M059J (cell line): ENCODE results near the genes NXF3 and TCEAL1.

- RAMPAGE, long total RNA: no peak
Observed at GRCh38 chrX:97617018-97617488, 733.3 kb downstream of the RPA4 start.

DNA sequence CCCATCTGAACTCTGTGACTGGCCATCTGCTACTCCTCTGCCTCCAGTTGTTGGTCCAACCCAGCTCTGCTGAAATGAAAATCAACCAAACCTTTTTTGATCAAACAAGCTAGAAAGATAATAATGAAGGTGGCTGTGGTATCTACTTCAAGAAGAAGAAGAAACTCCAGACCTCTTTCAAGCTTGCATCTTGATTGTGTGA lies 66.3 kb upstream of the PCDH19 start:
- RAMPAGE, long total RNA: no peak

DNA sequence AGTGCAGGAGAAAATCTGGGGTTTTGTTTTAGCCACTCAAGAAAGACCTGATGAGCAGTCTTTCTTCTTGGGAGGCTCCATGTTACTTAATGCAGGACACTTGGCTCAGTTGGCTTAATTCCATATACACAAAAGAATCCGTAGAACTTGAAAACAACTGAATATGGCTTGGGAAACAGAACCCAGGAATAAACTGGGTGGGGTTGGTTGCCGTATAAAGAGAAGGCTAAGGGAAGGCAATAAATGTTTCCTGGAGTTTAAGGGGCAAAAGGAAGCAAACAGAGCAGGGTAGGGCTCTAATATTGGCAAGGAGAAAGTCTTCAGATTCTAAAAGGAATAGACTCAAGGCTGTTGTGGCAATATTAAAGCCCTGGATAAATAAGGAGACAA lies 8.4 kb downstream of the TNMD start:
- RAMPAGE, long total RNA: no peak

DNA sequence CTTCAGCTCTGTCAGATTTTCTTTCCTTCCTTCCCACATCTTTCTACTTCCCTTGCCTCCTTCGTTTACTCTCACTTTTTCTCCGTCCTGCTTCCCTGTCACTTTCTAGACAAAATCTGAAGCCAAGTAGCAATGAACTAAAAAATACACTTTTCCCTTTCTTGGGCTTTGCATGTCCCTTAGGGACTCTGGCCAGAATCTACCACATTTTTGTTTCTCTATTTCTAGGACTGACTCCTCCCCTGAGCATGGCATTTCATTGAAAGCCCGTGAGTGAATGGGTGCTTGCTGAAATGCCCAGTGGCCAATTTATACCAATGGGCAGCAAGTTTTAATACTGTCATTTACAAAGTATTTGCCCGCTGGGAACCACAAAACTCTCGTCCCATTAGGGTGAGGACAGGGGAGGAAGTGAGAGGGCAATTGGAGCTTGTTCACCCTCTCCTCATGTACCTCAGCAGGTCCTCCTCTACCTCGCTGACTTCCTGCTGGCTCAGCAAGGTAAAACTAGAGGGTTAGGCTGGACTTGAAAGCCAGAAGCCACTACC lies 1.0 kb downstream of the SRPX2 start:
- RAMPAGE, long total RNA: no peak

DNA sequence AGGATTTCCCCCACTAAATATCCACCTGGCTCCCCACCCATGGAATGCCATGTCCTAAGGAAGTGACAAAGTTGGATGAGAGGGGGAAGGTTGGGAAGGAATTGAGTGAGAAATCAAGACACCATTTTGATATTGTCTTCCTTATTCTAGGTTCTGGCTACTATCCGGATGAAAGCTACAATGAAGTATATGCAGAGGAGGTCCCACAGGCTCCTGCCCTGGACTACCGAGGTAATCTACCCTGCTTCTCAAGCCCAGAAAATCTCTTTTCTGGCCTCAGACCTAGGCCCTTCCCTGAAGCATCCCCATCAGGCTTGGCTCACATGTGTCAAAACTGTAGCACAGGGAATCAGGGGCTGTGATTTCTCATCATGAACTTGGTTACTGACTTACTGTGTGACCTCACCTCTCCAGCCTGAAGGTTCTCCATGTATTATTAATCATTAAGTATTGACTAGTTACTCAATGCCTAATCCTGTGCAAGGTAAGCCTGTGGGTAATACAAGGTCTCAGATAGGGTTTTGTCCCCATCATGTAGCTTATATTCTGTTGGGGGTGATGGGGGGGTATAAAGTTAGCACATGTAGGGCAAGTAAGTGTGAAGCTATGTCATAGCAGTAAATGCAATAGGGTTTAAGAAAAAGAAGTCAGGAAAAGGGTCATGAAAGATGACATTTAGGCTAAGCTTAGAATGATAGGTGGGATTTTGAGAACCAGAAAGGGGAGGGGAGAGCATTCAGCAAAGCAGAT lies 6.8 kb downstream of the SRPX2 start:
- RAMPAGE, long total RNA: no peak

DNA sequence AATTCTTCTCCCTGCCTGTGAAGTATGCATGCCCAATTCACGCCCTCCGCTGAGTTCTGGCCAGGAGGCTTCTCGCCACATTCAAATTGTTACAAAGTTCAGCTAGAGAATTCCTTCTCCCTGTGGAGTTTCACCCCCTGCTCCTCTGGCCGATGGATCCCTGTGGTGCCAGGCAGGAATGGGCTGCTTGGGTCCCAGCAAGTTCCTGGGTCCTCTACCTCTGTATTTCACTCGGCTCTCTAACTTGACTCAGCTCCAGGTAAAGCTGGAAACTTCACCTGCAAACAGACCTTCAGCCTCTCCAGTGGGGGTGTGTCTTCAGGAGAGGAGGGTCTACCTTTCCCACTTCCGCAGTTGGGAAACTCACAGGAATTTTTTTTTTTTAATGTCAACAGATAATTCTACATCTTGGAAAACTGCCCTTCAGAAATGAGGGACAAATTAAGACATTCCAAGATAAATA lies 7.4 kb upstream of the CSTF2 start:
- RAMPAGE, long total RNA: no peak

GRCh38 chrX:100924361-100924583 lies 4.4 kb downstream of the XKRX start:
- RAMPAGE, long total RNA: no peak

DNA sequence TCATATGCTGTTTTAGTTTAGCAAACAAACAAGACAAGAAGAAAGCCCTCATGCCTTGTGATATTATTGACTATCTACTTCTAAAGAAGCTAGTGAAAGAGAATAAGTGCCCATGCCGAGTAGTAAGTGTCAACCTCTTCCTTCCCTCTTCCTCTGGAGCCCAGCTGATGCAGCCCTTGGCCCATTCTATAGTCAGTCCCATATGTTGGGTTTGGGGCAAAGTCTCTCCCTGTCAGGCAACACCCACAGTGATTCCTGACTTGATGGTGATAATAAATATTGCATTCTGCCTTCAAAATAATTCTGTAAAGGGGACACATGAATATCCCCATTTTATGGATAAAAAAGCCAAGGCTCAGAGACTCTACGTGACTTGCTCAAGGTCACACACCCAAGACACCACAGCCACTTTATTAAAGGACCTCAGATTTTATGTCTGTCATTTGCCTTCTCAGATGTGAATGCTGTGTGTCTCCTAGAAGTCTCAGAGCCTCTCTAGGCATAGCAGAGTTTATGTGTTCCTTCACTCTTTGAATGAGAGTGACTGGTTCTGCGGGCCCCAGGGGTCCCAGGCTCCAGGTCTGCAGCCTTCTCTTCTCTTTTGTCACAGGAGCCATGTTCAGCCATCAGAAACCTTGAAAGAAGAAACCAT lies 17.4 kb downstream of the ARL13A start:
- RAMPAGE, long total RNA: no peak

- RAMPAGE, long total RNA: no peak
Observed at GRCh38 chrX:101191356-101191856, 28.2 kb upstream of the DRP2 start.

GRCh38 chrX:101424471-101425324 lies 16.7 kb downstream of the HNRNPH2 start:
- RAMPAGE, long total RNA: no peak

GRCh38 chrX:101638228-101638711 lies 15.3 kb downstream of the ARMCX3 start:
- RAMPAGE, long total RNA: no peak

DNA sequence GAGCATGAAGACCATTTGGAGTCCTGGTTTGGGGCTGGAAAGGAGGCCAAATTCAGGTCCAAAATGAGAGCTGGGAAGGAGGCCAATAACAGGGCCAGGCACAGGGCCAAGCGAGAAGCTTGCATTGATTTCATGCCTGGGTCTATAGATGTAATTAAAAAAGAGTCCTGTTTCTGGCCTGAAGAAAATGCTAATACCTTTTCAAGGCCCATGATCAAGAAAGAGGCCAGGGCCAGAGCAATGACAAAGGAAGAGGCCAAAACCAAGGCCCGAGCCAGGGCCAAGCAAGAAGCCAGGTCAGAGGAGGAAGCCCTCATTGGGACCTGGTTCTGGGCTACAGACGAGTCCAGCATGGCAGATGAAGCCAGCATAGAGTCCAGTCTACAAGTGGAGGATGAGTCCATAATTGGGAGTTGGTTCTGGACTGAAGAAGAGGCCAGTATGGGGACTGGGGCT lies 3.6 kb downstream of the GPRASP1 start:
- RAMPAGE, long total RNA: no peak

- RAMPAGE, long total RNA: no peak
Observed at GRCh38 chrX:102745585-102746845, 25.5 kb downstream of the GPRASP3 start.

DNA sequence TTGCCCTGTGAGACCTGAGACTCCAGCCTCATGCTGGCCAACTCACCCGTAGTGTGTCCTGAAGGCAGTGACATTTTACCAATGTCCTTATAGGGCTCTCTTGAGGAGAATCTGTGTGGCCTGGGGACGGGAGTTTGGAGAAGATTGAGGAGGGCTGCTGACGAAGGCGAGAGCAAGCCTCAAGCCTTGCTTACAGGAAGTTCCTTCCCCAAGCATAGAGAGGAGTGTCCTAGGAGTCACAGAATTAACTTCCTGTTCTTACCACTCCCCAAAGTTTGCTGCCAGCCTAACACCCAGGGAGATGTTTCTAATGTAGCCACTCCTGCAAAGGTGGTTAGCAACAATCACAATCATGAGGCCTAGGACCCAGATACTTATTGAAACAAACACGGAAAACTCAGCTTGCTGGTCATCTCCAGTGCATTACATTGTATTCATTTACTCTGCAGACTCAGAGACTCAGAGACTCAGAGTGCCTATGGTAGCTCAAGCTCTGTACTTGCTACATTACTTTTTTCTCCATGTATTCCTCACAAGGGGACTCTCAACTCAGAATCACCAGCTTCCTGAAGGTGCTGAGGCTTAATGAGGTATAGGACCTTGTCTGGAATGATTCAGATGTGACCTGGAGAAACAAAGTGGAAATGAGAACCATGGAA lies at the start of gene NXF3:
NXF3 (minus strand) TSS at position 194 of the 659 bp plus-strand sequence.
- RAMPAGE, long total RNA: no peak

GRCh38 chrX:103215406-103216557 lies 874 bp downstream of the BEX4 start:
- RAMPAGE, long total RNA: no peak

DNA sequence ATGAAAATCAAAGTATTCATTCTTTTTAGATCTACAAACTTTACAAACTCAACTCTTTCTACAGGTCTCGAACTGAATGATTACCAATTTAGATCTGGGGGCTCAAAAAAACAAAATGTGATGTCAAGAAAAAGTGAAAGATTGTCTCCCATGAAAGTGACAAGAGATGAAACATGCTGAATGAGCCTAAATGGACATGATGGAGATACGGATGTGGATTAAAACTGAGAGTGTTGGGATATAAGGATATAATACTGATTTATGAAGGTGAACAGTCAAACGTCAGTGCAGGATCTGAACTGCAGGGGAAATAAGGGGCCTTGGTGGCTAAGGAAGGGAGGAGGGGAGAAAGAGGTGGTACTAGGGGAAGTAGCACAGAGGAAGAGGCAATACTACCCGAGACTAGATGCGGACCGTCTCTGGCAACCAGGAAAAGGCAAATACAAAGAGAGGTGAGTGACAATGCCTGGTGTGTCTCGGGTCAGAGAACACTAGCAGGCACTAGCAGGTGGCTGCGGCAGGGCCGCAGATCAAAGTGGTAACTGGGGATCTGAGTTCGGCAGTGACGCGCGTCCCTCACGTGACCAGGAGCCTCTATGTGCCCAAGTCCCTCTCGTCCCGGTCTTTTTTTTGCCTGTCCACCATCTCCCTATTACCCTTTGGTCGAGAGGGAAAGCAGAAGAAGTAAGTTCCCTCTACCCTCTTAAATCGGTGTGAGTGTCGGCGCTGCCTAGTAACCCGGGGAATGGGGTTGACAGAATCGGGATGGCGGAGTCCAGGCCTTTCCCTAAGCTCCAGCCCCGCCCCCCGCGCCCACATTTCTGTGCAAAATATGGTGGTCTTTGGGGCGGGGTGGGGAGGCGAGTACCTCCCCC lies at the start of gene TCEAL1:
TCEAL1 (plus strand) TSS at position 634 of the 875 bp plus-strand sequence.
- RAMPAGE, long total RNA: no peak

- RAMPAGE, long total RNA: no peak
Observed at GRCh38 chrX:103629217-103630569, 918 bp downstream of the TCEAL1 start.

DNA sequence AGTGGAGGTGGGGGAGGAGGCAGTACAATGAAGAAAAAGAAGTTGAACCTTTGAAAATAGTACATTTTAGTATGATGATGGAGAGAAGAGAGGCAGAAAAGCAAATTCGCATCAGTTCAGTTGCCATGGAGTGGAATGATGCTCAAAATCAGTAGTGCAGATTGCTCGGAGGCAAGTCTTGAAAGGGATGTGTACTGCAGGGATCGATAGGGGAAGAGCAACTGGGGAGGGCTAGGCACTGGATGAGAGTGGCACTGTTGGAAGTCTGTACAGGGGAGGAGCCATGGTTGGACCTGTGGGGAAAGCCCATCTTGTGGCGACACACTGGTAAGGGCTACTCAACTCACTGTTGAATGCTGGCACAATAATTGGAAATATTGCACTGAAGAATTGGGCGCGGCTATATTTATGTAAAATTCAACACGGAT lies 1.3 kb downstream of the RAB9B start:
- RAMPAGE, long total RNA: no peak

DNA sequence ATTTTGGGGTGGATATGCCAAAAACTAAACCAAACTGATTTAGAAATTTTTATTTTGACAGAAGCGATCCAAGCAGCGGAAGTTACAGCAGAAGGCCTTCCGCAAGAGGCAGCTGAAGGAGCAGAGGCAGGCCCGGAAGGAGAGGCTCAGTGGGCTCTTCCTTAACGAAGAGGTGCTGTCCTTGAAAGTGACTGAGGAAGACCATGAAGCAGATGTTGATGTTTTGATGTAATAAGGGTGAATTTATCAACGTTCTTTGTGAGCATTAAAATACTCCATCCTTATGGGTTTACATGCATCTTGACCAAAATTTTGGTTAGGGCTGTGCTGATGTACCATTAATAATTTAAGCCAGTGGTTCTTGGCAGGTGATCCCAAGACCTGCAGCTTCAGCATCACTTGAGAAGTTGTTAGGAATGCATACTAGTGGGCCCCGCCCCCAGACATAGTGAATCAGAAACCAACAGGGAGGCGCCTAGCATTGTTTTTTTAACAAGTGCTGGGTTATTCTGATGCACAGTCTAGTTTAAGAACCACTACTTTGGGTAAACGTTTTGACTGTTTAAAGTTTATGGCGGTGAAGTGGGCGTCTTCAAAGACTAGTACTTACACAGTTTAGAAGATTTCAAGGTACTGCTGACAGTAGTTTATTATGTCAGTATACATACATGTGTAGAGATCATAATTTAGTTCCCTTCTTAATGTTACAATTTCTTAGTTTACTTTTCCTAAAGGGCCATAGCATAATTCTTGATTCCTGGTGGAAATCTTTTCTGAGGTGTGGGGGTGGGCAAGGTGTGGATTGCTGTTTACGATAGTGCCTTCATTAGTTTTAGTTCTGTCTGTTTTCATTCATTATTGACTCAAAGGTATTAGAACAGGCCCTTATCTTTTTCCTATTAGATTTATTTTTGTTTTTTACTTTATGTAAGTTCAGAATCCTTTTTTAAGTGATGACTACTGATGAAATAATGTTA lies 23.6 kb downstream of the FAM199X start:
- RAMPAGE, long total RNA: no peak

GRCh38 chrX:104566623-104567535 lies 880 bp downstream of the IL1RAPL2 start:
- RAMPAGE, long total RNA: no peak